AG09319 (cell line): Measurements from ENCODE around the genes MACROH2A2 and LRRC20.

- RRBS, result no CpG with 5 or more reads among the region's 10 CpGs
Measured at GRCh38 chr10:69344539-69345043, 25.9 kb downstream of the HK1 start.

DNA sequence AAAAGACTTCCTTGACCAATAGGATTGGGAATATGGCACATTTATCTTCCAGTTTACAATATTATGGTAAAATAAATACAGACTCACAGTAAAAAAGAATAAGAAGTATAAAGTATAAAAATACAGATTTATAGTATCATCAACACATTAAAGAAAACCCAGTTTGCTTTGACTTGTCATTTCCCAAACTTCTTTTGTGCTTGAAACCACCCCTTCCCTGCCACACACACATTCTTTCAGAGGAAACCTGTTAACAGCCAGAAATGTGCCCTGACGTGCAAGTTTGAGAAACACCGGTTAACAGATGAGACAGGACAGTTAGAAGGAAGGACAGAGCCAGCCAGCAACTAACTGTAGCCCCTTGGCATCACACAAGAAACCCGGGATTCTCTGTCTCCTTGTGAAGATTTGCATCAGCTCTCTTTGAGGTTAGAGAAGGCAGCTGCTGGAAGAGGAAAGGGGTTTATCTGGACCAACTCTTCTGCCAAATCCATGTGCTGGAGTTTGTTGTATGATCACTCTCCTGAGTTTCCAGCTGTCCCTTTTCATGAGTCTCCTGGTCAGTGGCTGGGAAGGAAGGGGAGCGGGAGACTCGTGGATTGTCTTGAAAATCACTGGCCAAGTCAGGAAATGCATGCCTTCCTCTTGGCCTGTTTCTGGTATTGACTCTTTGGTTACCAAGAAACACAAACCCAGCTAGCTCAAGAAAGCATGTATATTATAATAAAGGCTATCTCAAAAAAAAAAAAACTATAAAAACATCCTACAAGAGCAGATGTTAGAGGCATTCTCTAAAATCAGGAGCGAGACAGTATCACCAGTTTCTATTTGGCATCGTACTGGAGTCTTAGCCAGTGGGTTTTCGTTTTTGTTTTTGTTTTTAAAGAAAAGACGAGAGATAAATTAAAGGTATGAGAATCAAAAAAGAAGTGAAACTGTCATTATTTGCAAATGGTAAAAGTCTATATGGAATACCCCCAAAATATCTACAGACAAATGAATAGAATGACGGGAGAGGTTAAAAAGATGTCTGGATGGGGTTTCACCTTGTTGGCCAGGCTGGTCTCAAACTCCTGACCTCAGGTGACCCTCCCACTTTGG, 38.8 kb downstream of the TACR2 start:
- RRBS, result 68% methylated on average over 2 of the region's 10 CpGs

DNA sequence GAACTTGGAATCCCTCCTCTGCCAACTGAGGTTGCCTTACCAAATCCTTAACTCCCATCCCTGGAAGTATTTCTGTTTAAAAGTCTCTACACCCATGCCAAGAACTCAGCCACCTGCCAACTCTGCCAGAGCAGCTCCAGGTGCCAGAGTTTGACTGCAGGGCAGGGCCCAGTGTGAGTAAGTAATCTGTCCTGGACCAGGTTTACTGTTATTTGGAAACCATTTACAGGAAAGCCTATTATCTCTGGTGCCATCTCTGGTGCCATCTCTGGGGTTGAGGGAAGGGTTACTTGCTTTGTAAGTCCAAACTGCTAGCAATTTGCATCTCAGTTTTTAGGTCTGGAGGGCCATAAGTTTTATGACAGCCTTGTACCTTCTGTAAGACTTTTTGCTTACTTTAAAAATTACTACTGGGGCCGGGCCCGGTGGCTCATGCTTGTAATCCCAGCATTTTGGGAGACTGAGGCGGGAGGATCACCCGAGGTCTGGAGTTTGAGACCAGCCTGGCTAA, 2.6 kb downstream of the TSPAN15 start:
- RRBS, result no CpG with 5 or more reads among the region's 4 CpGs

GRCh38 chr10:69474559-69475480, 23.6 kb downstream of the TSPAN15 start:
- RRBS, result 28% methylated on average over 3 of the region's 11 CpGs

DNA sequence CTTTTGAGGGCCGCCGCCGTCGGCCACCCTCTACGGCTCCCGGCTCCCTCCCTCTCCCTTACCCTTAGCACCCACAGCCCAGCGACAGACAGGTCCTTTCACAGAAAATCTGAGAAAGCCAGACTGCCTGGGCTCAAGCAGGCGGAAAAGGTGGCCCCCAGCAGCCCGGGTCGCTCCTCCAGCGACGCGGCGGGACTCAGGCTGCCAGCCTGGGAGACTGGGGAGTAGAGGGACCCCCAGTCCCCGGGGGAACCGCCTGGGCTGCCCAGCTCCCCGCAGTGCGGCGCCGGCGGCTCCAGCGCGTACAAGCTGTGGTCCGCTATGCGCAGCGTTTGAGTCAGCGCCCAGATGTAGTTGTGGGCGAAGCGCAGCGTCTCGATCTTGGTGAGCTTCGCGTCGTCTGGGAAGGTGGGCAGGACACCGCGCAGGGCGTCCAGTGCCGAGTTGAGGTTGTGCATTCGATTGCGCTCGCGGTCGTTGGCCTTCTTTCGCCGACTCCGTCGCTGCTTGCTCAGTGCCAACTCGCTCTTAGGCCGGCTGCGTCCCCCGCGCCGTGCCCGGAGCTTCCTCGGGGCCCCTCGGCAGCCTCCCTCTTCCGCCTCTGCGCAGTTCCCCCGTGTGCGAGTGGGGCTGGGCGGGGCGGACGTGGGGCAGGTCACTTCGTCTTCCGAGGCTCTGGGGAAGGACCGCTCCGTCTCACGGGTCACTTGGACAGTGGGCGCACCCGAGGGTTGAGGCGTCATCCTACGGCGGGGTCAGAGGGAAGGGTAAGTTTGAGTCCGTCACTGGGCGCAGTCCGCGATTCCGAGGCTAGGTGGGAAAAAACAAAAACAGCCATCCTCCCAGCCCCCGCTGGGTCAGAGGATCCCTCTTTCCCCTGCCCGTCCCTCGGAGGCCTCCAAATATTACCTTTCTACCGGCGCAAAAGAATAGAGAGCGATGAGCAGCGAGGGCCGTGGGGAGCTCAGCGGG, 635 bp downstream of the NEUROG3 start:
- RRBS, result 2% methylated on average over 18 of the region's 87 CpGs

DNA sequence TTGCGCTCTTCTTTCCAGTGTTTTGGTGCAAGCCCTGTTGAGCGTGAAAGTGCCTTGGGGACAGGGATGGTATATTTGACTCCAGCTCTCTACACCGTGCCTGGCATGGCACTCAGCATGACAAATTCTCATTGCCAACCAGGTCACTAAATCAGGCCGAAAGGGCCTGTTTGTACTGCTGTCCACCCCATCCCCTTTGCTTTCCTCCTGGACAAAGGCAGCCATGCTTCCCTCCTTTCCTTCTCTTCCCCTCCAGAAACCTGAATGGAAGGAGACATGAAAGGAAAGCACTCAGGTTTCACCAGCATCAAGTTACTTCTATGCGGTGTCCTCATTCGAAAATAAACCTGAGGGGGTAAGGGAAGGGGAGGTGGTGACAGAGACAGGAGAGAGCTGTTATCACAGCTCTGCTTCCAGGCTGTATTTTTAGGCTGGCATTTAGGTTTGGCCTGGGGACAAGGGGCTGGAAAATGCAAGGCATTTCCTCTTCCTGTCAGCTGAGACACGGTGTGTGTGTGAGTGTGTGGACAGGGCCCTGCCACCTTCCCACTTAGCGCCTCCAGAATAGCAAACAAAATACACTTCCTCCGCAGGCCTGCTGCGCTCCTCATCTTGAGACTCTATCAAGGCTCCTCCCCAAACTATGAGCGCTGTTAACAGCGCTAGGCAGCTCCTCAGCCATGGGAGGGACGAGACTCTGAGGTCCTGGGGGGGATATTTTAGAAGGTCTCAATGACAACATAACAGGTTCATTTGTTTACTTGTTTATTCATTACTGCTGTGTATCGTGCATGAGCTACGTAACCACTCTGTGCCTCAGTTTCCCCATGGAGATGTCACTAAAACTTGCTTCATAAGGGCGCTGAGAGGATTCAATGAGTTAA, 79.8 kb upstream of the COL13A1 start:
- RRBS, result no CpG with 5 or more reads among the region's 16 CpGs

DNA sequence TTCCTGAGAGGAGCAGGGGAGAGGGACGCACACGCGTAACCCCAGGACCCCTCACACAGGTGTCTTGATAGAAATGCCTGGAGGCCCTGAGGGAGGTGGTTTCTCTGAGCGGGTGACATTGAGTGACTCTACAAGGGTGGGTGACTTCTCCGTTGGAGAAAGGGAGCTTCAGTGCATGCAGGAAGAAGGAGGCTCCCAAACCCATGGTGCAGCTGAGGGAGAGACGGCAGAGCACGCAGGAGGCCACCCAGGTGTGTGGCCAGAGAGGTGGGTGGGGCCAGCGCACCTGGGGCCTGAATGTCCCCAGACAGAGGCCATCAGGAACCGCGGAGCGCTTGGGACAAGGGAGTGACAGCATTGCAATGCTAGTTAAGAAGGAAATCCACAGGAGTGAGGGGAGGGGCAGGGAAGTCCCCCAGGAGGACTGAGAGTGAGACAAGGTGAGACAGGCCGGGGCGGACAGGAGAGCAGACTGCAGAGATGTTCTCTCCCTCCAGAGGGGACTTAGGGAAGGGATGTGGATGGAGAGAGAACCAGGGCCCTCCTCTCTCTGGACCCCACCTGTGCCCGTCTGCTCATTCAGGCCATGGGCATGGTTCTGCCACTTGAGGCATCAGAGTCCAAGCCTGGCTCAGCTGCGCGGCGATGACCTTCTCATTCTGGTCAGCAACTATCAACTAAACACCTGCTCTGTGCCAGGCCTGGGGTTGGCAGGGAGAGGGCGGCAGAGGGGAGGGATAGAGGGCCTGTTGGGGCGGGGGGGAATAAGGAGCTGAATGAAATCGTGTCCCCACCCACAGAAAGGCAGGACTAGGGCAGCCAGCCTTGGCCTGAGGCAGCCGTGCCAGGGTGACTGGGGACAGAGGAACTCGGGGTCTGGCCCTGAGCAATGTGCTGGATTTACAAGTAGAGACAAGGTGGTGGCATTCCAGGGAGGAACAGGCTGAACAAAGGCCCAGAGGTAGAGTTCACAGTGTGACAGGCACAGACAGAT, 69.4 kb upstream of the COL13A1 start:
- RRBS, result no CpG with 5 or more reads among the region's 22 CpGs

GRCh38 chr10:70051259-70052083, 1.2 kb upstream of the MACROH2A2 start:
- RRBS, result no CpG with 5 or more reads among the region's 7 CpGs

GRCh38 chr10:70052214-70052914, at the start of gene MACROH2A2:
MACROH2A2 (plus strand) TSS chr10:70052846.
- RRBS, result no CpG with 5 or more reads among the region's 37 CpGs

- RRBS, result 2% methylated on average over 35 of the region's 50 CpGs
Measured at GRCh38 chr10:70052915-70053450, 337 bp downstream of the MACROH2A2 start.

GRCh38 chr10:70145086-70145475, 1.4 kb downstream of the TYSND1 start:
- RRBS, result no CpG with 5 or more reads among the region's 12 CpGs

GRCh38 chr10:70255537-70256296, 22.5 kb upstream of the PPA1 start:
- RRBS, result 79% methylated on average over 3 of the region's 48 CpGs

GRCh38 chr10:70296396-70297013, 12.7 kb upstream of the NPFFR1 start:
- RRBS, result no CpG with 5 or more reads among the region's 13 CpGs

- RRBS, result under 1% methylated on average over 29 of the region's 87 CpGs
Measured at GRCh38 chr10:70381811-70382716, at the start of gene LRRC20. LRRC20 (minus strand) TSS chr10:70382625.

DNA sequence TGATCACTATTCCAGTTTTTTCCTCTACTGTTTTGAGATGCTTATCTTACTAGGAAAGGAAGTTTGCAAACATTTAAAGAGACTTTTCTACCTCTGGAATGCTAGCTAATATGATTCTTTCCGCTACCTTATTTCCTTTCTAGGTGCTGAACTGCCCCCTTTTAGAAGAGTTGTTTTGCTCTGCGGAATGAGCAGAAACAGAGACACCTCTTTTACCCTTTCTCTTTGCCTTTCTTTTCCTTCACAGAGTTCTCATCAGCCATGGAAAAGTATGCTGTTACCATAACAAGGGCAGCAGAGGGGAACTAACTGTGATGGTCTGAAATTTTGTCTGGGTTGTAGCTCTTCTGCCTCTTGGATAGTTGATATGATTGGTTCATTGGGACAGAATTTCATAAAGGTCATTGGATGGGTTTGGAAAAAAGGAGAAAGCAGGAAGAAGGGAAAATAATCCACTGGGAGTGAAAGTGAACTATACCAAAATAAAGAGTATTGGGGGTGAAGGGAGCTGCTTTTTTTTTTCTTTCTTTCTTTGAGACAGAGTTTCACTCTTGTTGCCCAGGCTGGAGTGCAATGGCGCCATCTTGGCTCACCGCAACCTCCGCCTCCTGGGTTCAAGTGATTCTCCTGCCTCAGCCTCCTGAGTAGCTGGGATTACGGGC, 5.7 kb downstream of the EIF4EBP2 start:
- RRBS, result no CpG with 5 or more reads among the region's 6 CpGs

DNA sequence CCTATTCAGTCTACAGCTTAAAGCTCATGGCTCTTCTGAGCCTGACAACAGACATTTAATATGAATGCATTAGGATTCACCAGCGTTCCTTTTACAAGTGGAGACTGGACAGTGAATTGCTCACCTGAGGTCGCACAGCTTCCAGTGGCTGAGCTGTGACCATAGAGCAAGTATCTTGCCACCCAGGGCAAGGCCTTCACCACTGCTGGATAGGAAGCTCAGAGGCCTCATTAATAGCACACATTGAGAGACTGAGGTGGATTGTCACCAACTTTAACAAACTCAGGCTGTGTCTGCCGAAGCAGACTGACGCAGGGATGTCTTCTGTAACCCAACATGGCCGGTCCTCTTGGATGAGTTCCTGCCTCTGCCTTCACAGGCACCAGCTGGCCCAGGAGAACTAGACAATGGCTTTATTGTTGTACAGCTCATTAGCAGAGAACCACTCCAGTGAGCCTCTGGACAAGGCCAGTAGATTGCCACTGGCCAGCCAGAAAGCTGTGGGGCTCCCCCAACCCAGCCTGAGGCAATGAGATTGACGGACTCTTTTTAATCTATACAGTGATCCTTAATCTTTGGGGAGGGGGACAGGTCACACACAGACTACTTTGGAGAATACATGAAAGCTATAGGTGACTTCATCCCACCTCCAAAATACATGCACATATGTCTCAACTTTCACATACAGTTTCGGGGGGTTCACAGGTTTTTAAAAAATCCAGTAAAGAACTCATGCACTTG, 9.4 kb downstream of the NODAL start:
- RRBS, result no CpG with 5 or more reads among the region's 7 CpGs

DNA sequence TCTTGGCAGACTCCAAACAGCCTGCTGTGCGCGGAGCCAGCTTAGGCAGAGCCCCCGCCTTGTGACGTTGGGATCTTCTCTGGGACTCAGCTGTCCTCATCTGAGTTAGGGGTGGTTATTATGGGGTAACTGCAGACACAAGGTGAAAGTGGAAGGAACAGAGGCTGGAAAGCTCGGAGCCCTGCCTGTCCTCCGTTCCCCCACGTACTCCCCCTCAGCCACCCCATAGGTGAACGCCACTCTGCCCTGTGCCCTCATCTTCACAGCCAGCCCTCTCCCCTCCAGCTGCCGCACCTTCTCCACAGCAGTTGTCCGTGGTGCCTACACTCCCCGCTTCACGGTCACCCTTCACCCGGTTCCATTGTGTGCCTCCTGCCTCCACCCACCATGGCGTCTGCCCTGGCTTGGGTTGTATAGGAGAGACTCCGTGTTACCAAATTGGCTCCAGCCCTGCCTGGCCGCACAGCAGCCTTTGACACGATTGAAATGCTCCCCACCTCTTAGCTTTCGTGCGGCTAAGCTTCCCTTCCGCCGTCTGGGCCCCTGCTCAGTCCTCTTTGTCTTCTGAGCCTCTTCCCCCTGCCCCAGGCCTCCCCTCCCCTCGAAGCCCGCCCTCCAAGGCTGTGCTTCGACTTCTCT, 18.2 kb upstream of the NODAL start:
- RRBS, result no CpG with 5 or more reads among the region's 24 CpGs

GRCh38 chr10:70500578-70501385, 22.2 kb downstream of the PALD1 start:
- RRBS, result 60% methylated on average over 2 of the region's 13 CpGs

GRCh38 chr10:70573620-70574148, 28.9 kb downstream of the PRF1 start:
- RRBS, result no CpG with 5 or more reads among the region's 7 CpGs

DNA sequence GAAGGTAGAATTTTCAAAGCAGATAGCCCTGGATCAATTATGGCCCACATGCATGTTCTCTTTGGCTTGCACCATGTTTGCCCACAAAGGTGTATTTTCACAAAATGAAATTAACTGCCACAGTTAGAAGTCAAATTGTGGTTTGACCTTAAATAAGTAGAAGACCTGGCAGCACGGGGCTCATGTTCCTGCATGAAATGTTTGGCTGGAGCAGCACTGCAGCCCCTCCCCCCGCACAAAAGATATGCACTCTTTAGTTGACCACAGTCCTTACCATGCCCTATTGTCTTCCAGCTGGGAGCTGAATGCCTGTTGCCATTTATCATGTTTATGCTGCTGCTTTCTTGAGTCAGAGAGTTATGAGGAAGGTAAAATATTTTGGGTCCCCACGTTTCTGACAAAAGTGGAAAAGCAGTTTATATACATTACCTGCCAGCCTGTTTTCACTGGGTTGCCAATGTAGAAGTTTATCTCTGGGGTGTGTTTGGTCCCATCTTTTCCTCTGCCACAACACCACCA, 5.7 kb downstream of the PRF1 start:
- RRBS, result no CpG with 5 or more reads among the region's 3 CpGs